A375 (cell line): ENCODE data around the gene C13orf42.

GRCh38 chr13:49652227-49652989 is 24.1 kb downstream of the ARL11 start:
- RAMPAGE, long total RNA: no peak

DNA sequence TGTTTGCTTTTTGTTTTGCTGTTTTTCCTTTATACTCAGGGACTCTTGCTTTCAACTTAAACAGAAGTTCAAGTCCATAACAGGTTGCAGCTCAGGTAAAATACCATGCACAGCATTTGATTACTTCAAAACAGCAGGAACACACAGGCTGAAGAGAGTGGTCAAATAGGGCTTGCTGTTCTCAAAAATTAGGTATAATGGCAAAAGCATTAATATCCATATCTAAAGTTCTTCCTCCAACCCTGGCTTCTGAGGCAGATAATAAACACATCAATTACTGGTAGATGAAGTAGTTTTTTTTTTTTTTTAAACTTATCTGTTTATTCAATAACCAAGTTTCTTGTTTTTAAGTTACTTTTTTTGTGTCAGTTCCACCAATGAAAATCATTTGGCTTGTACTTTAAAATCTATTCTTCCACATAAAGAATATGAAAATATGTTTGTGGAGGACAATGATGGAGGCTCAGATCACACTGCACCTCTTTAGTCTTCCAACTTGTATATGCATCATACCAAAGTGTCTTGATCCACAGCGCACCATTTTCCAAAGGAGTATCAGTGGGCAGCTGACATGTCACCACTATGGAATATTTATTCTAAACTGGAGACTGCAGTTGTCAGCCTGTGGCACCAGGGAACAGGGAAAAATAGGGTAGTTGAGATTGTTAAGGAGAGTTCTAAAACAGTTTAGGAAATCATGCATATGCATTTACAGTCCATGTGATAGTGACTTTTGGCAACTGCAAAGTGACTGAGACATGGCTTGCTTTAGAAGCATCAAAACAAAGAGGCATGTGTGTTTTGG is 9.8 kb upstream of the EBPL start:
- RAMPAGE, long total RNA: no peak

DNA sequence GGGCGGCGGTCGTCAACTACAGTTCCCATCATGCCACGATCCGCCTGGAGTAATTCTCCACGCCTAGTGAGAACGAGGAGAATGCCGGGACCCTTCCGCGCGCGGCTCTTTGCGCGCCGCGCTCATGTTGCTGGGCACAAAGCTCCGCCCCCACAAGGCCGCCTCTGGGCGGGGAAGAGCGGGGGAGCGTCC is 332 bp upstream of the KPNA3 start:
- RAMPAGE, long total RNA: no peak

GRCh38 chr13:50011991-50012641 is 3.1 kb upstream of the KCNRG start:
- RAMPAGE, long total RNA: no peak

- RAMPAGE, long total RNA: no peak
Measured at GRCh38 chr13:50042893-50043855, 27.9 kb downstream of the KCNRG start.

GRCh38 chr13:50045078-50045972 is 30.1 kb downstream of the KCNRG start:
- RAMPAGE, long total RNA: no peak

DNA sequence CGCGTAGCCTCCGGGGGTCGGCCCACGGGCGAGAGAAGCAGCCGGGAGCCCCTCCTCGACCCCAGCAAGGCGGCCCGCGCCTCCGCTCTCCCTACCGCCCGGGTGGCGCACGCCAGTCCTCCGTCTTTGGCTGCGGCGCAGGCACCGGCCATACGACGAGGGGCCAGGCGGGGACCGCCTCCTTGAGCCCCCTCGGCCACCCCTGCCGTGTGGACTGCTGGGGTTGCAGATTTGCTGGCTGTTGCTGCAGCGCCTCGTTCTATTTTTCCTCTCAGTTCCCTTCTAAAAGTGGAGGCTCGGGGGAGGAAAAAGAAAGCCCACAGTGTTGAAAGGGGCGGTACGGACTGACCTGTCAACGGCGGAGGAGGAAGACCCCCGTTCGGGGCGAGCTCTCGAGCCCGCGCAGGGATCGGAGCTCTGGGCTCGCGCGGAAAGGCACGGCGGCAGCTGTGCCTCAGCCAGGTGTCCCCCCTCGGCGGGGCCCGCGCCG is 109.8 kb downstream of the KCNRG start:
- RAMPAGE, long total RNA: no peak

DNA sequence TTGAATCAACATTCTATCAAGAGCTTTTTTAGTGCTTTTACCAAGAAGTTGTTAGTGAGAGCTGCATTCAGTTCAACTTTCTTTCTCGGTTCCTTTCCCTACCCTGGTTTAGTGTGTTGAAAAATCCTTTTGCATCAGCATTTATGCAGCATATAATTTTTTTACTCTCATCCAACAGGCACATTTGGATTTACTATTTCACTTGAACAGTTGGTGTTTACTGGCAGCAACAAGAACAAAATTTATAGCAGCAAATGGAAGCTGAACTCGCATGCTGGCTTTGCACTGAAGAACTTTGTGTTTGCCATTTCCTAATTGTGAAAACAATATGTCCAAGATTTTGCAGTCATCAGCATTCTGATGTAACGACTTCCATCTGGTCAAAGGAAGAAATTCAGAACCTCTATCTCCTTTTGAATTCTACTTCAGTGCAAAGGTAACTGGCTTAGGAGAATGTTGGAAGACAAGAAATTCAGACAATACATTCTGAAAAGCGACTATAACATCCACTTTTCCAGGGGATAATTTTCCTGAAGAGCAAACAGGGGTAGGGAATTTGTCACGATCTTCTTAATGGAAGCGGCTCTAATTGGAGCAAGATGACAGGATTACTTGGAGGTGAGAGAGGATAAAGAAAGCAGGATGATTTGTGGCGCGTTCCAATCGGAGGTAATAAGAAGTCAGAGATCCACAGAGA is 131.0 kb downstream of the DLEU7 start:
- RAMPAGE, long total RNA: no peak

DNA sequence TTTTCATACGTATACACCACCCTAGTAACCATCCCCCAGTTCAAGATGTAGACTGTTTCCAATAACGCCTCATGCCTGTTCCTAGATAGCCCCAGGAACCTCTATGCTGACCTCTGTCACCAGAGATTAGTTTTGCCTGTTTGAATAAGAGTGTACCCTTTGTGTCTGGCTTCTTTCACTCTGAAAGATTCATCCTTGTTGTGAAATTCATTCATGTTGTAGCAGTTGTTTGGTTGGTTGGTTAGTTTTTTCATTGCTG is 1.4 kb downstream of the RNASEH2B start:
- RAMPAGE, long total RNA: no peak

DNA sequence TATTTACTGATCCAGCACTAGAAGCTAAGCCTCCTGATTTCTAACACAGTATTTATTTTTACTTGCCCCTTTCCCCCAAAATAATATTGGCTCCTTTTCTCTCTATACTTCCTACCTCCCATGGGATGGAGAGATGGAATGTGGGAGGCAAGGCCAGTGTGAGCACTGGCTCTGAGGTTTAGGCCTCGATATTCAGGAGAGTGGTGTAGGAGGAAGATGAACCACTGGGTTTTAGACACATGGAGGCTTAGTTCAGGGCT is 30.8 kb downstream of the RNASEH2B start:
- RAMPAGE, long total RNA: no peak

DNA sequence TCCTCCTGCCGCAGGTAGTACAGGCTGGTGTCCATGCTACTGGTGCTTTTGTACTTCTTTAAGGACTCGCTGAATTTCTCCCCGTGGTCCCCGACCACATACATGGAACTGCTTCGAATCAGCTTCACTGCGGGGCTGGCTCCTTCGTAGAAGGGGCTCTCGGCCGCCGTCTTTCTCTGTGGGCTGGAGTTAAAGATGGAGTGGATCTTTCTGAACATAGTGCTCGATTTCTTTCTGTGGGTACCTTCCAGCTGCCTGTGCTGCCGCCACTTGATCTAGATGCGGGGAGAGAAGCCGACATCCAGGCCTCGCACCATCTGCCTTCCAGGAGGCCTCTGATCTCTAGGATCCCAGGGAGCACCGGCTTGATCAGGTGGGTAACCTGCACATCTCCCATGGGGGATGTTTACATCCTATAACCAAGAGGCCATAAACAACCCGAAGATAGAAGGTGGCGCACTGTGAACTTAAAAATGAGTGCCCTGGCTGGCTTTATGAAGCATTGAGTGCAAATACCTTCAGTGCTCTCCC is at the start of gene C13orf42:
Gene C13orf42 (minus strand): TSS at position 283 of the 531 bp plus-strand sequence.
- RAMPAGE, long total RNA: no peak

GRCh38 chr13:51230544-51231220 is 8.5 kb downstream of the FAM124A start:
- RAMPAGE, long total RNA: no peak

DNA sequence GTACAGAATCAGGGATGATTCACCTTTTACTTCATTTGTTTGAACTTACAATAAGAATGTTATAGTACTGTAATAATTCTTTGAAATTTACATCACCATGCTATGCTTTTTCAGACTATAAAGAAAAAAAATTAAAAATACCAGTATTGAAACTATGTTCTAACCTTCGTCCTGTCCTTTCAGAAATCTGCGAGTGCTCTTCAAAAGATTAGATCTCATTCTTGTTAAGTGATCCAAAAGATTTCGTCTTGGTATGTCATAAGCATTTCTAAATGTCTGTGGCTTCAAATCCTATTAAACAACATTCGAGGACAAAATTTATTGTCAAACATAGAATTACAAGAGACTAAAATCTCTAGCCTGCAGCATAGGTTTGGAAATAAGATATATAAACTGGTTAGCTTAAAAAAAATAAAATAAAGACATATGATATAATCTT is 36.4 kb downstream of the SERPINE3 start:
- RAMPAGE, long total RNA: no peak

- RAMPAGE, long total RNA: no peak
Measured at GRCh38 chr13:51453953-51454564, 1.2 kb upstream of the INTS6 start.

- RAMPAGE, long total RNA: no peak
Measured at GRCh38 chr13:51539804-51540240, 44.4 kb upstream of the WDFY2 start.

- RAMPAGE, long total RNA: no peak
Measured at GRCh38 chr13:51583584-51584391, 474 bp upstream of the WDFY2 start.

- RAMPAGE, long total RNA: no peak
Measured at GRCh38 chr13:51614443-51615119, 30.3 kb downstream of the WDFY2 start.

DNA sequence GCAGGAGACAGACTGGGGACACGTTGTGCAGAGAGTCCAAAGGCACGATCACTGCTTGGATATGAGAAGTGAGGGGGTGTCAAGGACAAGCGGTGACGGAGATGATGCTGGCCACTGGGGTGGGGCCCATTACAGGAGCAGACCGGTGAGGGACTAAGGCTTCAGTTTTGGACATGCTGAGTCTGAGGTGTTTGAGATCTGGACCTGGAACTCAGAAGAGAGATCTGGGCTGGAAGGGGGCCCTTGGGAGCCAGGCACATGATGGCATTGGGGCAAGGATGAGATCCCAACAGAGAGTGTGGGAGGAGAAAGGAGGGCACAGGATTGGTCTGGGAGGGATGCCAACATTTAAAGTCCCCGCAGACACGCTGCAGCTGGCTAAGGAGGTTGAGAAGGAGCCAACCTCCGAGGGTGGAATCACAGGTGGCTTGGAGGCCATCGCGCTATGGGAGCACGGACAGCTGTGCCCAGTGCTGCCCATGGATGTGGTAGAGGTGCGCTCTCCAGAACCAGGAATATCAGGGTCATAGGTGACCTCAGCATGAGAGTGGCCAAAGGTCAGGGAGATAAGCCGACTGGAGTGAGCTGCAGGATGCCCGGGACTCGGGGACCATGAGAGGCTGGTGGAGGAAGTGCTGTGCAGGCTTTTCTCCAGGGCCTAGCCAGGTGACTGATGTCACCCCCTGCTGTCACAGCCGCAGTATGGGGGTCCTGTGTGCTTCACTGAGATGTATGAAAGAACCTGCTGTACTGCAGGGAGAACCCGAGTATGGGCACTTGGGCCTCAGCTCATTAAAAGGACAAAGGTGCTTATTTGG is 21.8 kb downstream of the DHRS12 start:
- RAMPAGE, long total RNA: no peak

GRCh38 chr13:51785843-51786700 is 17.9 kb downstream of the DHRS12 start:
- RAMPAGE, long total RNA: no peak

GRCh38 chr13:51814911-51815756 is 11.2 kb upstream of the DHRS12 start:
- RAMPAGE, long total RNA: no peak